Epidermal melanocyte (primary cell): ENCODE measurements around a stretch of chr1.

- RRBS: no CpG with 5 or more reads among the region's 18 CpGs
These were observed 10.6 kb downstream of the C1orf116 start for GRCh38 chr1:207021542-207022672.

GRCh38 chr1:207049168-207049797, 1.7 kb downstream of the YOD1 start:
- RRBS: no CpG with 5 or more reads among the region's 12 CpGs

- RRBS: no CpG with 5 or more reads among the region's 4 CpGs
These were observed 5.8 kb downstream of the PFKFB2 start for GRCh38 chr1:207058812-207059377.

GRCh38 chr1:207067107-207068541, 14.5 kb downstream of the PFKFB2 start:
- RRBS: no CpG with 5 or more reads among the region's 16 CpGs

DNA sequence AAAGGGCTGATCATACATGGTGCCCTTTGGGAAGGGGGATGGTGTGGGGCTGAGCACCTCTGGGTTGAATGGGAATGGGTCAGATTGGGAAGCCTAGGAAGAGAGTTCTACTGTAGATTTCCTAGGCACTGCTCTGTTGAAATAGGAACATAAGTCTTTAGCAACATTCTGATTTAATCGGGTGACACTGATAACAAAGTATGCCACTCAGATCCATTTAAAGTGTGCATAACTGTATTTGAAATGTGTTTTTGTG, 11.2 kb upstream of the C4BPB start:
- RRBS: no CpG with 5 or more reads among the region's 1 CpG

GRCh38 chr1:207107550-207108032, 3.6 kb downstream of the C4BPA start:
- RRBS: no CpG with 5 or more reads among the region's 1 CpG

- RRBS: no CpG with 5 or more reads among the region's 1 CpG
These were observed 68.2 kb downstream of the C4BPA start for GRCh38 chr1:207172355-207172554.

- RRBS: no CpG with 5 or more reads among the region's 3 CpGs
These were observed 1.4 kb downstream of the CD55 start for GRCh38 chr1:207322710-207323531.

- RRBS: no CpG with 5 or more reads among the region's 5 CpGs
These were observed 2.3 kb downstream of the CD55 start for GRCh38 chr1:207323542-207324394.

DNA sequence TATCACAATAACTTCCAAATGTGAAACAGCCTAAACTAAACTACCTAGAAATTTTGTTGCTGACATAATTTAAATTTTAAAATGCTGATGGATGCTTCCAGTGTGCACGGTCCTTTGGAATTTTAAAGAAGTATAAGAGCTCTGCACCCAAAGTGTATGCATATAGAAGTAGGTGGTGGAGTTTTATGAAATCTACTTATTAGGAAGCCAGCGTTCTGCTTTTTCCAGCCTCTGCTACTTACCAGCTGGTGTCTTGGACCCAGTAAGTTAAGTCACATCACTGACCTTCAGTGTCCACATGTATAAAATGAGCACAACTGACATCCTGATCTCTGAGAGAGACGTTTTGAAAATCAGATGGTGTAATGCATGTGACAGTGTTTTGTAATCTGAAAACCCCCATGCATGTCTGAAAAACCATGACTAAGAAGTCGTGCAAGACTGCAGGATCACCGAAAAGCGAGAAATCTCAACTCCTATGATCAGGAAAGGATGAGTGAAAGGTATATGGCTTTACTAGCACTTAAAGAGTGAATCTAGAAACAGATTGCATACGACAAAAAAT, 1.9 kb downstream of the CR1 start:
- RRBS: no CpG with 5 or more reads among the region's 7 CpGs

- RRBS: no CpG with 5 or more reads among the region's 6 CpGs
These were observed 74.3 kb downstream of the CD34 start for GRCh38 chr1:207836527-207837043.

DNA sequence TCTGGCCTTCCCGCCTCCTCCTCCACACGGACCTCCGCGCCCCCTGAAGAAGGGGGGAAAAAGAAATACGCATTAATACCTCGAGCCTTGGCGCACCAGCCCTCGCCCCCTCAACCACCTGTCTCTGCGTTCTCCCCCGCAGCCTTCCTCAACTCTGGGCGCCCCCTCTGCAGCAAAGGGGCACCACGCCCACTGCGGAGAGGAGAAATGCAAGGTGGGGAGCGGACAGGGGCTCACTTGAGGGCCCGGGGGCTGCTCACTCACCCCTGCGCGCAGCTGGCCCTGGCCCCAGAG, 42.5 kb downstream of the CD34 start:
- RRBS: 4% methylated on average over 3 of the region's 17 CpGs

- RRBS: no CpG with 5 or more reads among the region's 3 CpGs
These were observed 18.0 kb downstream of the CD34 start for GRCh38 chr1:207892991-207893308.

GRCh38 chr1:207919738-207920330, 8.9 kb upstream of the CD34 start:
- RRBS: no CpG with 5 or more reads among the region's 2 CpGs

DNA sequence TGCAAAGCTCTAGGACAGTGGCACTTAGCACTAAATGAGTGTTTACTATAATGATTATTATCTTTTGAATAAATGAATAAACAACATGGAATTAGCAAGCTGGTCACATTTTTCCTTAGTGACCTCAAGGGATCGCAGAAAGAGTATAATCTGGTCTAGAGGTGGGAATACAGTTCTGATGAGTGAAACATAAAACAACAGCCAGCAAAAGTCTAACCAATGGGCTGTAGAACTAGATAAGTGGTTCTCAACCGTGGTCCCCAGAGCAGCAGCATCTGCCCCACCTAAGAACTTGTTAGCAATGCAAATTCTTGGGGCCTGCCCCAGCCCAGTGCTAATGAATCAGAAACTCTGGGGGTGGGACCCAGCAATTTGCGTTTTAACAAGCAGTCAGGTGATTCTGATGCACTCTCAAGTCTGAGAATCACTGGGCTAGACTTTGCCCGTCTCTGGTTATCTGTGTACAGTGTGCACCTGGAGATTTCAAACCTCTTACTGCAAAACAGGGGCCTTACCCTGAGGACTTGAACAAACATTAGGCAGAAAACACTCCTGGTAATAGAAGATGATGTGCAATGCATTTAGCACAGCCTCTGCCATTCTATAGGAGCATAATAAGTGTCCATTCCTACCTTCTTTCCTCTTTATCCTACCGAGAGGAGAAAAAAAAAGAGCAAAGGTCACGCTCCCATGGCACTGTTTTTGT, 66.6 kb downstream of the PLXNA2 start:
- RRBS: no CpG with 5 or more reads among the region's 6 CpGs

GRCh38 chr1:208252453-208252856, 8.3 kb upstream of the PLXNA2 start:
- RRBS: no CpG with 5 or more reads among the region's 12 CpGs

GRCh38 chr1:208252857-208253447, 8.8 kb upstream of the PLXNA2 start:
- RRBS: no CpG with 5 or more reads among the region's 6 CpGs